Cardiac muscle cell (in vitro differentiated cells and primary cell): ENCODE results near the genes SF3B5 and GRM1.

GRCh38 chr6:142927774-142928231, 17.2 kb downstream of the HIVEP2 start:
- RAMPAGE, long total RNA = no peak
- RRBS = no CpG with 5 or more reads among the region's 7 CpGs

- RAMPAGE, long total RNA = no peak
- RRBS = no CpG with 5 or more reads among the region's 2 CpGs
Observed at GRCh38 chr6:143039080-143039561, 21.6 kb upstream of the AIG1 start.

GRCh38 chr6:143164278-143165648, 104.1 kb downstream of the AIG1 start:
- RAMPAGE, long total RNA = no peak
- RRBS = no CpG with 5 or more reads among the region's 12 CpGs

- RAMPAGE, long total RNA = no peak
- RRBS = no CpG with 5 or more reads among the region's 6 CpGs
Observed at GRCh38 chr6:143535221-143535772, 23.8 kb upstream of the FUCA2 start.

DNA sequence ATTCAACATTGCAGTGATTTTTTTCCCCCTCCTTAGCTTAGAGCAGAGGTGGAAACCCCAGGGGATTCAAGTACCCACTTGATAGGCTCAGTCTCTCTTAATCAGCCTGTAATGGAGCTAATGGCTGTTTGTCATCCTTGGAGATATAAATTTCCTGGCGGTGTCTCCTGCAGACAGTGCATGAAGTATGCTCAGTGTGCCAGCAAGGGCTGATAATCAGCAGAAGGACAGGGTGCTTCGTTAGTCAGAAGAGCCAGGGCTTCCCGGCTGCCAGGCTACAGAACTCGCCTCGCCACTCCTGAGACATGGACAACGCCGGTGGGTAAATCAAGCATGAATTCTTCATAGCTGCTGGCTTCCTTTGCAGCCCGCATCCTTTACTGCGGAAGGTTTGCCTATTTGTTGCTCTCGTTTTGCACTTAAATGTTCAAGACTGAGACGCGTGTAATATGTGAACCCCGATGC, 69.7 kb upstream of the PHACTR2 start:
- RAMPAGE, long total RNA = no peak
- RRBS = 41% methylated on average over 5 of the region's 13 CpGs

GRCh38 chr6:143707815-143708274, 30.1 kb downstream of the PHACTR2 start:
- RAMPAGE, long total RNA = no peak
- RRBS = no CpG with 5 or more reads among the region's 2 CpGs

- RAMPAGE, long total RNA = no peak
- RRBS = no CpG with 5 or more reads among the region's 23 CpGs
Observed at GRCh38 chr6:143744815-143746040, 67.5 kb downstream of the PHACTR2 start.

GRCh38 chr6:143747425-143747877, 69.7 kb downstream of the PHACTR2 start:
- RAMPAGE, long total RNA = no peak
- RRBS = no CpG with 5 or more reads among the region's 7 CpGs

DNA sequence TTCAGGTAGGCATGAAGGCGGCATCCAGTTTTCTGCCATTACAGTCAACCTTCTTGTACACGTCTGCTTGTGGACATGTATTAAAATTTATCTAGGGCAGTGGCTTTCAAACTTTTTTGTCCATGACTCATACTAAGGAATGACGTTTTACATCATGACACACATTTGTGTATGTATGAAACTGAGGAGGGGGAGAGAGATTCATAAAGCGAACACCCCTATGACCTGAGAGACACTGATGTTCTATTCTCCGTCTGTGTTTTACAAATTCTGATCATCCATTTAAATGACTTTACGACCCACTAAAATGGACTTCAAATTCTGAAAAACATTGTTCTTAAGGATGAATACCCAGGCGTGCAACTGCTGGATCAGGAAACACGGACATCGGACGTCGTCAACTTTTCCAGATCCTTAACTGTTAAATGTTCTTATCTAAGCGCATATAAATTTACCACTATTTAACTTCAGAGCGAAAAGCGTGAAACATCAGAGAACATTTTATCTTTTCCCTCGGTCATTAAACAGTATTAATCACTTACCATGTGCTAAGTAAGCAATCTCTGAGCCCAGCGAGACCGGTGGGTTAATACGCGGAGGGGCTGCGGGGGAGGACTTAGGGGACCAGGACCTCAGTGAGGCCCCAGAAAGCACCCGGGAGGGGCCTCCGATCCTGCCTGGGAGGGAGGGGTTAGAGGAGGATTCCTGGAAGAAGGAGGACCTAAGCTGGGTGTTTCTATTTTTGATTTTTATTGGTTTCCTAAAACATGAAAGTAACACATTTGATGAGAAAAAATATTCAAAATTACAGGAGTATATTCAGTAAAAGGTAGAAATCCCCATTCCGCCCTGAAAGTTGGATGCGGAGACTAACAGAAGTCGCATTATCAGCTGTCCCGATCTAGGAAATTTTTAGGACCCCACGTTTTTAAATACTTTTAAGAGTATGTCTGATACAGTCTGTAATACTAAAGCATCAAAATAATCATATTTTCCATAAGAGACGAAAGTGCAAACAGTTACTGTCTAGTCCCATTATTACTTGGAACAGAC, 1.0 kb downstream of the PLAGL1 start:
- RAMPAGE, long total RNA = no peak
- RRBS = 34% methylated on average over 5 of the region's 28 CpGs

DNA sequence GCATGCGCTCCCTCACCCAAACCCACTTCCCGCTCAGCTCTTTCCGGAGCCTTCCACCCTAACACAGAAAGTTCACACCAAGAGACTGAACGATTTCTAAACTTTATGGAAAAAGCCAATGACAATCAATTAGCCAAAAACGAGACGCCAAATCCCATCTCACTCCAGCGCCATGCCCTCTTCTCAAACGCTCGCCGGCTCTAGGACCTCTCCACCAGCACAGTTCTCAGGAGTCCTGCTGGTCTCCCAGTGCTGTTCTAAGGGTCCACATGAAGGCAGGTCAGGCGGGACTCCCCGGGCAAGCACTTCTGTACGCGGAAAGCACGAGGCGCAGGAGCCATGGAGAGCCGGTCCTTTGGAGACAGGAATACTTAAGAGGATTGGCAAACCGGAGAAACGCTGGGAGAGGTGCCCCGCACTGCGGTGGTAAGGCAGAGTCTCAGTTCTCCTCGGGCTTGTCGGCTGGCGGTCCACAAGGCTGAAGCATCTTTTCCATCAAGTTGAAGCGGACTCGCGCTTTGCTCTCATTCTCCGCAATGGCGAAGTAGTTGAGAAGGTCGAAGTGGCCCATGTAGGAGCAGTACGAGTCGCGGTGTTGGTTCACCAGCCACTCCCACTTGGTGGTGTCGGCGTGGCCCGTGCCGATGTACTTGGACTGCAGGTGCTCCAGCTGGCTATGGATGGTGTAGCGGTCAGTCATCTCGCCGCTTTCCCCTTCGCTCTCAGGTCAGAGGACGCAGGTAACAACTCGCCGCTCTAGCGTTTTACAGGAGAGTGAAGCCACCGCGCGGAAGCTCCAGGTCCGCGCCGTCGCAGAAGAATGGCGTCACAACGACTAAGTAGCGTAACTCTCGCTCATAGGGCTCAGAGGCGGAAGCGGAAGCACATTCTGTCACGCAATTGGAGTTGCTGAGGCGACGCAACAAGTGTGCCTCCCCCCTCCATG, at the start of gene SF3B5:
Gene SF3B5, minus strand, starts transcription at position 776 of the 946 bp plus-strand sequence.
- RAMPAGE, long total RNA = start-site peak on the minus strand centred at position 768 of the sequence, 108 bp wide, 991 and 256 reads in 2 replicates
- RRBS = 5% methylated on average over 9 of the region's 61 CpGs

- RAMPAGE, long total RNA = no peak
- RRBS = no CpG with 5 or more reads among the region's 4 CpGs
Observed at GRCh38 chr6:144157870-144158561, 7.7 kb downstream of the STX11 start.

DNA sequence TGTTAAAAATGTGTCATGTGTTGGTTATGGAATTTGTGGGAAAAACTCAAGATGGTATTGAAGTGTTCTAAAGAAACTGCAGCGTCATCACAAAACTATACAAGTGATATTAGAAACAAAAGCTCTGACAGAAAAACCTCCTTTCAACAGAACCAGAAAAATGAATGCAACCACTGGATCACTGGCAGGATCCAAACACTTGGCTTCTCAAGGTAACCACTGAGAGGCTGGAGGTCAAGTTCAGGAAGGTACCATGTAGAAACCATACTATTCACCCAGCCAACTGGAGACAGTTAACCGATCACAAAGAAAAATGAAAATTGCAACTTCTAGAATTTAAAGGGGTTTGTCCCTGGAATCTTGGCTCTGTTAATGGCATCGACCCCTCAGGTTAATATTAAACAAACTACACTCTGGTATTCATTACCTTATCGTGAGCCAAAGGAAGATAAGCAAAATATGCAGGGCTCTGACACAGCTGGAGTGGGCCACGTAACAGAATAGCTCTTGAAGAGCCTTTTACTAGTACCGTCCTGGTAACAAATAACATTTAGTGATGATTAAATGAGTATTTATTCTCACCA, 20.3 kb upstream of the UTRN start:
- RAMPAGE, long total RNA = no peak
- RRBS = no CpG with 5 or more reads among the region's 6 CpGs

- RAMPAGE, long total RNA = no peak
- RRBS = no CpG with 5 or more reads among the region's 4 CpGs
Observed at GRCh38 chr6:144265929-144266437, 19.2 kb upstream of the UTRN start.

GRCh38 chr6:144343559-144344713, 58.8 kb downstream of the UTRN start:
- RAMPAGE, long total RNA = no peak
- RRBS = no CpG with 5 or more reads among the region's 13 CpGs

DNA sequence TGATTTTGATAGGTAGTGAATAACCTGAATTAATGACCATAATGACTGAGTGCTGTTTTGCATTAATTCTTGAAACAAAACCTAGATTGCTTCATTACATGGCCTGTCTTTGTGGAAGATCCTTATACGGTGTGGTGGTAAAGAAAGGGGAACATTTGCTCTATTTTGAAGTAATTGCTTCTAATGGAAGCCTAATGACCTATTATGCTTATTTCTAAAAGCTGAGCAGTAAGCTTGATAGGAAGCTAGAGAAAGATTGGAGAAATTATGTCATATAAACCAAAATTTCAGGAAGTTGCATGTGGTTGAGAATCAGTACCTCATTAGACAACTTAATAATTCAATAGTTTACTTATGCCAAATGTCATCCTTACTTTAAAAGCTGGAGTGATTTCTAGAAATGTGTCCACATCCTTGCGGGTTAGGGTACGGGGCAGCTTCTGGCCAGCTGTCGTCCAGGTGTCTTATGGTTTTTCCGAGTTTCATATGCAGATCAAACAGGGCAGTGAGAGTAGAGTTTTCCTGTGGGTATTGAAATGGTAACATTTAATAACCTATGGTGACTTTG, 310.8 kb downstream of the UTRN start:
- RAMPAGE, long total RNA = no peak
- RRBS = no CpG with 5 or more reads among the region's 5 CpGs

GRCh38 chr6:146028743-146029409, at the start of gene GRM1:
TSS of gene GRM1 (plus strand) at chr6:146029062.
- RAMPAGE, long total RNA = no peak
- RRBS = no CpG with 5 or more reads among the region's 29 CpGs

- RAMPAGE, long total RNA = no peak
- RRBS = no CpG with 5 or more reads among the region's 20 CpGs
Observed at GRCh38 chr6:146544168-146544866, 684 bp downstream of the RAB32 start.

DNA sequence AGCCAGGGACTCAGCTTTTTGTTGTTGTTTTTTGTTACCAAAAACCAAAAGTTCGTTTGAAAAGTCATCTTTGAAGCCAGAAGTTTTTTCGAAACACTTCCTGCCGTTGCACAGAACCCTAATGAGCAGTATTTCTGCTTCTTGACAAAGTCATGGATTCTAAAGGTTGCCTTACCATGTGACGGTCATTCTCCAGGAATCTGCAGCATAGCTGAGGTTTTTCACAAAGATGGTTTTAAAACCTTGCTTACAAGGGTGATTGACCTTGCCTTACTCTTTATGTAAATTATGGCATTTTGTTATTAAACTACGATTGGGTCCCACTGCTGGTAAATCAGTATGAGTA, 2.0 kb downstream of the RAB32 start:
- RAMPAGE, long total RNA = no peak
- RRBS = no CpG with 5 or more reads among the region's 5 CpGs

DNA sequence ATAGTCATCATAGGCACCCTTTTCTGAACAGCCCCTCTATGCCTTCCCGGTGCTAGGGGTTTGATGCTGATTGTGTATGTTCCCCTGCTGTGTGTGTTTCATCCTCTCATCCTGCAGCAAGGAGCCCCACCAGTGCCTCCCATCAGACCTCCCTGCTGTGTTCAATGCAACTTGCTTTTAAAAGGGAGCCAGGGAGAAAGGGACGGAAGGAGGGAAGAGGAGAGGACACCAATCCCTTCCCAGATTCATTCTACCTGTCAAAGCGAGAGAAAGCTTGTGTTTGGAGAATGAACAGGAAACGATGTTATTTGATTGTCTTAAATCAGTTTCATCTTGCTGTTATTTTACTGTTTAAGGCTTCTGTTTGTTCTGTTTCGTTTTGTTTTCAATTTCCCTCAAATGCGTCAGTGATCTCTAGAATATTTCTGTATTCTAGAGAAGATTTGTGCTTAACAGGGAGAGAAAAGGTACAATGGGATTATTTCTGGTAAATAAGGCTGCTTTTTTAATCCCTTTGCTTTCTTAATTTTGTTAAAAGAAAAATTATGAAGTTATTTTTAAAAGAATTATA, 259.3 kb downstream of the ADGB start:
- RAMPAGE, long total RNA = no peak
- RRBS = no CpG with 5 or more reads among the region's 6 CpGs

GRCh38 chr6:147203349-147204057, 714 bp upstream of the STXBP5 start:
- RAMPAGE, long total RNA = no peak
- RRBS = 2% methylated on average over 37 of the region's 72 CpGs